Breast (tissue), 4 donors: ENCODE measurements around the gene ALAD.

- PRO-cap, 3 experiments, result no peak in any of the 3 experiments
- RRBS, result no CpG with 5 or more reads among the region's 4 CpGs
These were observed 79.7 kb downstream of the SUSD1 start for GRCh38 chr9:112095299-112095864.

DNA sequence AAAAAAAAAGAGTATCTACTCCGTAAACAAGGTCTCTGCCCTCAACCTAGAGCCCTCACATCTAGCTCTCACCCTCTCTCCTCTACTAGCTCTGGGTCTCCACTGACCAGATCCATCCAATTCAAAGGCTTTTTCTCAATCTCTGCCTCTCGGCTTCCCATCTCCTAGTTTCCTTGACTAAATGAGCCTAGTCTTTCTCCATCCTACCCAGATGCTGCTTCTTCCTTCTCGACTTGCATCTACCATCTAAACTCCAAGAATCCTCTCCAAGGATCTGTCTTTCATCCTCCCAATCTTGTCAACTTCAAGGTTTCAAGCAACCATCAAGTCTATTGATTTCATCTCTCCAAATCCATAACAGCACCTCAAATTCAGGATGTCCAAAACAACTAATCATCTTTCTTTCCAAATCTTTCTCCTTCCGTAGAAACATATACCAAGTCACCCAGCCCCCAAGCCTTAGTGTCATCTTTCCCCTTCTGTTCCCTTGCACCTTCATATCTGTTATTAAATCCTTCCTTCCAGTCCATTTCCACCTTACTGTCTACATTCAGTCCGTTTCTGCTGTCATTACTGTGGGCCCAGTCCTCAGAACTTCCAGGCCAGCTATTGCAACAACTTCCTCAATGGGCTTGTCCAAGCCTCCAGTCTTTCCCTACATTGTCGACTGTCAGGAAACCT, 2.8 kb downstream of the SUSD1 start:
- PRO-cap, 3 experiments, result no peak in any of the 3 experiments
- RRBS, result no CpG with 5 or more reads among the region's 6 CpGs

DNA sequence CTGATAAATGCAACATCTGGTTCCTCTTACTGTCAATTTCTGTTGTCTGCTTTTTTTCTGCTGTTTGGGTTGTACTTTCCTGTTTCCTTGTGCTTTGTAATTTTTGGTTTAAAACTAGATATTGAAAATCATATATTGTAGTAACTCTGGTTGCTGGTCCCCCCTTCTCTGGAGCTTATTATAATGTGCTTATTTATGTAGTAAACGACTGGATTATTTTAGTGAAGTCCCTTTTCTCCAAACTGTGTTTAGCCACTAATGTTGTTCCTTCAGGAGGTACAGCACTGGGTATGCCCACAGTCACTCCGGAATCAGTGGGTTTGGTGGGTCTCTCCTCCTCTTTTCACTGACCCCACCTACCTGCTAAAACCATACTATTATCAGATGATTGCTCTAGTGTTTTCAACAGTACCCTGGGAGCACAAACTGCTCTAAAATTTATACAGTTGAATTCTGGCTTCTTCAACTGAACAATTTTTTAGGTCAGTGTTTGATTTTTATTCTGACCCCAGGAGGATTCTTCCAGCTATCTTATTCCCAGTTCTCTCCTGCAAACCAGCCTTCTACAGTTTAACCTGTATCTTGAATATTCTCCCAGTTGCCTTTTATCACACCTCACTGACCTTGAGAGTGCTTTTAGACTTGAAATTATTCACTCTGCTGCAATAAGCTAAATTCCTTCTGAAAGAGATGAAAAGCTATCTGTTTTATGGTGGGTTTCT, 33.2 kb upstream of the SUSD1 start:
- PRO-cap, 3 experiments, result no peak in any of the 3 experiments
- RRBS, result no CpG with 5 or more reads among the region's 2 CpGs

- PRO-cap, 3 experiments, result no peak in any of the 3 experiments
- RRBS, result no CpG with 5 or more reads among the region's 2 CpGs
These were observed 52.2 kb downstream of the PTBP3 start for GRCh38 chr9:112281156-112281665.

DNA sequence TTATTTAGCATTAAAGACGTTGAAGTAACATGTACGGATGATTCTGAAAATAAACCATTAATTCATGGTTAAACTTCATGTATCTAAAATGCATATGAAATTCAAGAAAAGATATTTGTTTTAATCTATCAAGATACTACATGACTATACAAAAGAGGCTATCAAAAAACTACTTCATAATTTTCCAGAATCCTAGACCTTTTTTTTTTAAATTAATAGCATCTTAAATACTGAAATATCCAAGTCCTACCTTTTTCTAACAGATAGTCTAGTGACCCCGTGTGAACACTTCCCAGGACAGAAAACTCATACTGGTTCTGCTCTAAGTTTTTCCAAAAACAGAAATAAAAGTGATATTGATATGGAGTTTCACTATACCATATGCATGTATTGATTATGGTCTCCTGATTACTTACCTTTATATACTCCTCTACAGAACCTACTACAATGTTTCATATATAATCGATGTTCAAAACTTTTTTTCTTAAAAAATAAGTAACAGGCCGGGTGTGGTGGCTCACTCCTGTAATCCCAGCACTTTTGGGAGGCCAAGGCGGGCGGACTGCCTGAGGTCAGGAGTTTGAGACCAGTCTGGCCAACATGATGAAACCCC, 24.3 kb downstream of the PTBP3 start:
- PRO-cap, 3 experiments, result no peak in any of the 3 experiments
- RRBS, result no CpG with 5 or more reads among the region's 7 CpGs

GRCh38 chr9:112488940-112489259, 2.3 kb downstream of the KIAA1958 start:
- PRO-cap, 3 experiments, result no peak in any of the 3 experiments
- RRBS, result no CpG with 5 or more reads among the region's 3 CpGs

- PRO-cap, 3 experiments, result no peak in any of the 3 experiments
- RRBS, result 5% methylated on average over 1 of the region's 6 CpGs
These were observed 6.8 kb downstream of the INIP start for GRCh38 chr9:112711123-112711610.

DNA sequence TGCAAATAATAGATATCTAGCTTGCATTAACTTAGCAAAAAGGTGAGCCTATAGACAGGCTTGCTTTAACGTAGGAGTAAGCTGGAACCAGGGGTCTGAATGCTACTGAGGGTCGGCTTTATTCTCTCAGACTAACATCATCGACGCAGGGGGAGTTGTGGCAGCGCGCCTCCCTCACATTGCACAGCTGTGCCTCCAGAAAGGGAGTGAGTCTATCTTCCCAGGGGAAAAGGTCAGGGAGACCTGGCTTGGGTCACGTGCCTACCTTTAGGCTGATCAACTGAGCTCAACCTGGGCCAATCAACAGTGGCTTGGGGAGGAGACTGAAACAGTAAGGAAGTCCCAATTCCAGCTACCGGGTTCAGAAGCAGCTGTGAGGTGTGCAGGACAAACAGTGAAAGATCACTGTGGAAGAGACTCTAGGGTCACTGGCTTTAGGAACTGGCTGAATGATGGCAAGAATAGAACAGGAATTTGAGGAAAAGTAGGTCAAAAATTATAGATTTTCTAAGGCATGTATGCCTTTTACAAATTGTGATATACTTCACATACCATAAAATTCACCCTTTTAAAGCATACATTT, 14.3 kb downstream of the SNX30 start:
- PRO-cap, 3 experiments, result peak in 1 of 3 experiments; most common plus-strand start position 364 of the sequence (in 1)
- RRBS, result no CpG with 5 or more reads among the region's 8 CpGs

DNA sequence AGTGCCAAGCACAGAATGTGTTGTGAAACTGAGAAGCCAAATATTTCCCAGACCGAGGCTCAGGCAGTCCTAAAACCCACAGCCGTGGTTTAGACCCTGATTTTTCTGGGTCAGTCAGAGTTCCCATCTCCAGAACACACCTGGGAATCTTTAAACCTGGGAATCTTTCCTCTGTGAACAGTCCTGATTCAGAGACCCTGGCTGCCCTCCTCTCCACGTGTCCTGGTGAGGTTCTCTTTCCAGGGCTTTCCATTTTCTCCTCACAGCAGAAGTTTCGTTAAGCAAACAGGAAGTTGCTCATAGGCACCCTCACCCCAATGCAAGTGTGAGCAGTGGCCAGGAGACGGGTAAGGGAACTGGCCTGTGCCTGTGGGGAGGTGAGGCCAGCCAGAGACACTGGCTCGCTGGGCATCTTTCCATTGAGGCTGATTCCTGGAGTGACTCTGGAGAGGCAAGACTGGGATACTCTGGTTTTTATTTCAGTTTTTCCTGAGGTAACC, 28.6 kb downstream of the SLC46A2 start:
- PRO-cap, 3 experiments, result no peak in any of the 3 experiments
- RRBS, result no CpG with 5 or more reads among the region's 6 CpGs

DNA sequence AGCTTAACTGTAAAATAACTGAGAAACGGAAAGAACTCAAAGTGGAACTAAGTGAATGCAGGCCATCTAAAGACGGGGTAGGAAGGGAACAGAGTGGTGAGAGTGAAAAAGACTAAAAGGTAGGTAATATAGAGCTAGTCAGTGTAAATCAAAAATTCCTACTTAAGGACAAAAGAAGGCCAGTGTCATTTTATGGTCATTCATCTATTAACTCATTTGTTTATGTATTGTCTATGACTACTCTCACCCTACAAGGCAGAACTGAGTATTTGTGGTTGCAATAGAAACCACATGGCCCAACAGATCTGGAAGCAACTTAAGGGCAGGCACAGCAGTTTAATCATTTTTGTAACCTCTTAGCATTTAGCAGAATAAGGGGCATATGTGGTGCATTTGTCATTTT, 1.2 kb downstream of the FKBP15 start:
- PRO-cap, 3 experiments, result no peak in any of the 3 experiments
- RRBS, result no CpG with 5 or more reads among the region's 2 CpGs

GRCh38 chr9:113369713-113370520, 6.9 kb downstream of the HDHD3 start:
- PRO-cap, 3 experiments, result no peak in any of the 3 experiments
- RRBS, result 60% methylated on average over 1 of the region's 17 CpGs

- PRO-cap, 3 experiments, result no peak in any of the 3 experiments
- RRBS, result no CpG with 5 or more reads among the region's 3 CpGs
These were observed 3.7 kb downstream of the HDHD3 start for GRCh38 chr9:113373024-113373576.

- PRO-cap, 3 experiments, result no peak in any of the 3 experiments
- RRBS, result no CpG with 5 or more reads among the region's 5 CpGs
These were observed 1.3 kb downstream of the ALAD start for GRCh38 chr9:113399631-113400287.

DNA sequence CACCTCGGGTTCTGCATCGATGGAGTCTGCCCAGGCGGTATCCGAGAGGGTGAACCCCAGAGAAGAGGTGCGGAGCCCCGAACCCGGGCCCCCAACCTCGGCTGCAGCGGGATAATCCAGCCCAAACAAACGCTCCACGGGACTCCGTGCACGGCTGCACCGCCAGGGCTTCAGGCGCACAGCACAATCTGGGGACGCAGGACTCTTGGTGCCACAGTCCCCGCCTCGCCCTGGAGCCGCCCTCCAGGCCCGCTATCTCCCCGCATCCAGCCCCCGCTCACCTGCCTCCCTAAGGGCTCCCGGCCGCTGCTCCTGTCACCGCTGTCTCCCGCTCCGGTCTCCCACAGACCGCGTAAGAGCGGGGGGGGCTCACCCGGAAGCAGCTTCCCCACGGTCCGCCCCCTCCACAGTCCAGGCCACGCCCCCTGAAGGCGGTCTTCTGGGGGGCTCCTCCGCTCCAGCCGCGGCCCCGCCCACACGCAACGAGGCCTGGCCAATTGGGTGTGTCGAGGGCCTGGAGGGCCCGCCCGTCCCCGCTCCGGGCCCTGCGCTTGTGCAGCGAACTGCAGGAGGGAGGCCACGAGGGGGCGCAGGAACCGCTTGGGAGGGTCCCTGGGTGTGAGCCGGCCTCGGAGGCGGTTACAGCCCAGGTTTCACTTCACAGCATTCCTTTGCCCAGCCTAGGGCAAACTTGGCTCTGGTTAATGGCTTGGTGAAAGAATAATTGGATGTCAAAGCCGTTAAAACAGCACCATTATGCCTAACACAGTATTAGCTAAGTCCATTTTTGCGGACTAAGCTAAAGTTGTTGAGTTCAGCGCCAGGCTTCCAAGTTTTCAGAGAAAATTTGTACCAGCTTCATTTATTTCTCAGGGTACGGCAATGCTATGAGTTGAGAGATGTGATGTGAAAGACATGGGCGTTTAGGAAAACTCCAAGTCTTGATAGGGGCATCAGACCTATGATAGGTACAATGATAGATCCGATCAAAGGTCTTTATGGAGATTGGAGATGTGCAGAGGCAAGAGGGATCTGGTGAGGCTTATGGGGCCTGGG, at the start of gene ALAD:
Gene ALAD (minus strand): TSS at position 354 of the 1,056 bp plus-strand sequence.
- PRO-cap, 3 experiments, result peak in 3 of 3 experiments; most common plus-strand start position 599 of the sequence (in 2); most common minus-strand start position 352 of the sequence (in 2)
- RRBS, result 3% methylated on average over 5 of the region's 60 CpGs

DNA sequence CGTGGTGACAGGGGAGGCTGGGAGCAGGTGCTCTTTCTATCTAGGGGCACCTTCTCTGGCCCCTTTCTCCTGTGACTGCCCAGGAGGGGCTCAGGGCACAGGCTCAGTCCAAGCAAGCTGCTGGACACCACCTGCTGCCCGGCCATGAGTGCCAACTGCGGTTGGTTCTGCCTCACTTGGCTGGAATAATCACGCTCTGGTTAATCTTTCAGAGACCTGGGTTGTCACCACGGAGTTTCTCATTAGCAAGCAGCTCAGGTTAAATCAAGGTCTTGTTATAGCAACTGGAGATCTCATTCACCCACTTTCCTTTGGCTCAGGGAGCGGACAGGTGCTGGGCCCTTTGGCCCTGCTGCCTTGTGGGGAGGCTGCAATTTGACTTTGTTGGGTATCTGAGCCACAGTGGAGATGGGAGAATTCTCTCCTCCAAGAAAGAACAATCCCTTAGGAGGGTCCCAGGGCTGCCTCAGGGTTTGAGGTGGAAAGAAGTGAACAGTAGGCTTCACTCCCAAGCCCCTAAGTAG, 487 bp downstream of the RGS3 start:
- PRO-cap, 3 experiments, result no peak in any of the 3 experiments
- RRBS, result no CpG with 5 or more reads among the region's 6 CpGs

DNA sequence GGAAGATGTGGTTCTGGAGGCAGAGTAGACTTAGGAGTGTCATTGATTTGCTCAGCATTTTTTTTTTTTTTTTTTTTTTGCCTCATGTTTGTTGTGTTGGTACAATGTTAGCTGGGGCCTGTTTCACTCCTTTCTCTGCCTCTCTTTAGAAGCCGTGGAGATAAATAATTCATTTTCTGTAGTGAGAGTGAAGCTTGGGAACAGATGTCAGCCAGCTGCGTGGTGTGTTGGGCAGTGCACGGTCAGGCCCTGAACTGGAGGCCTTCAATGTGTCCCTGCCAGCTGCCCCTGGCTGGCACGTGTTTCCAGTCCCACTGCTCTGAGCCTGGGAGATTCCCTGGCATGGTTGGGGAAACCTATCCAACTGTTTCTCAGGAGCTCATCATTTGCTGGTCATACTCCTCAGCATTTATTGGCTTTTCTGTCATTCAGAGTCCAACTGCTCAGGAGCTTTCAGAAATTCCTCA, 5.5 kb downstream of the RGS3 start:
- PRO-cap, 3 experiments, result no peak in any of the 3 experiments
- RRBS, result no CpG with 5 or more reads among the region's 4 CpGs

GRCh38 chr9:113511897-113512791, 48.6 kb downstream of the RGS3 start:
- PRO-cap, 3 experiments, result no peak in any of the 3 experiments
- RRBS, result no CpG with 5 or more reads among the region's 10 CpGs

- PRO-cap, 3 experiments, result no peak in any of the 3 experiments
- RRBS, result no CpG with 5 or more reads among the region's 3 CpGs
These were observed 56.2 kb downstream of the RGS3 start for GRCh38 chr9:113519743-113520143.

- PRO-cap, 3 experiments, result no peak in any of the 3 experiments
- RRBS, result no CpG with 5 or more reads among the region's 4 CpGs
These were observed 63.4 kb downstream of the RGS3 start for GRCh38 chr9:113526880-113527354.

- PRO-cap, 3 experiments, result no peak in any of the 3 experiments
- RRBS, result no CpG with 5 or more reads among the region's 8 CpGs
These were observed 109.9 kb downstream of the RGS3 start for GRCh38 chr9:113573393-113573842.